Spleen (tissue), 7 donors: ENCODE data around the genes NCK1, PRR23C and RBP1.

GRCh38 chr3:136434796-136435183, 184.7 kb downstream of the PCCB start:
- PRO-cap, 4 experiments, result no peak in any of the 4 experiments
- RAMPAGE, long total RNA, 4 experiments, result no peak in any of the 4 experiments

DNA sequence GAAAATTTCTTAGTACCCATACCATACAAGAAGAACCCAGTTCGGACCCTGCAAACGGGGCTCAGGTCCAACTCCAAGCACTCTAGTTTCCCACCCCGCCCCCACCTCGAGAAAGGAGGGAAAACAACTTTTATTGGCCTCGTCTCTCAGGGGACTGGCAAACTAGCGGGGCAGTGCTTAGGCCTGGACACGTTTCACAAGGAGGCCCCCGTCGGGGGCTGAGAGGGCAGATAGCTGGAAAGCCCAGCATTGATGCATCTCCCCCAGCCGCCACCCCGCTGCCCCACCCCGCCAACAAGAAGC, 903 bp downstream of the STAG1 start:
- PRO-cap, 4 experiments, result peak in 4 of 4 experiments; most common plus-strand start position 199 of the sequence (in 3); most common minus-strand start position 220 of the sequence (in 2)
- RAMPAGE, long total RNA, 4 experiments, result no peak in any of the 4 experiments

DNA sequence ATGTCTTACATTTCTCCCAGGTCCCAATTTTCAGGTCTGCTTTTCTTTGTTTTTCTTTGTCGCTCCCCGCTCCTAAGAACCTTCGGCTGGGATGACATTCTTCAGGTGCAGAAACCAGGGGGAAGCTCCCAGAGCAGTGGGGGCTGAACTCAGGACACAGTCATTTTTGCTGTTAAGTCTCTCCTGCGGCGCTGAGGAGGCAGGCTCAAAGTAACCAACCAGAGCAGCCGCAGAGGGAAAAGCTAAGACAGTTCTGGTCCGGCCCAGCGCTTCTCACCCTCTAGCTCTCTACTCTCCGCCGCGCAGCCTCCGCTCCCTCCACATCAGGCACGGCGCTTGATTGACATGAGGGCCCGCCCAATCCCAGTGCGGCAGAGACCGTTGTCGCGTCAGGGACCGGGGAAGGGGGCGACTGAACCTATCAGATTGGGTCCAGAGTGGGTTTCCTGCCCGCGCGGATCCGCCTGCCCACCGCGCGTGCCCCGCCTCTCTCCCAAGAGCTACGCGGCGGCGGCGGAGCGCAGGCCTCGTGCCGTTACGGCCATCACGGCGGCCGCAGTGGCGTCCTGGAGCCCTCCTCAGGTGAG, at the start of gene NCK1:
TSS of gene NCK1 (plus strand) at position 471 of the 587 bp plus-strand sequence.
- PRO-cap, 4 experiments, result peak in 4 of 4 experiments; most common plus-strand start position 471 of the sequence (in 3); most common minus-strand start position 282 of the sequence (in 4)
- RAMPAGE, long total RNA, 4 experiments, result start-site peak on the plus strand in 3 of 4 experiments, centred at positions 506 to 513 of the sequence, 227 to 351 reads per replicate; start-site peak on the minus strand in 4 of 4 experiments, centred at positions 279 to 317 of the sequence, 8 to 48 reads per replicate

DNA sequence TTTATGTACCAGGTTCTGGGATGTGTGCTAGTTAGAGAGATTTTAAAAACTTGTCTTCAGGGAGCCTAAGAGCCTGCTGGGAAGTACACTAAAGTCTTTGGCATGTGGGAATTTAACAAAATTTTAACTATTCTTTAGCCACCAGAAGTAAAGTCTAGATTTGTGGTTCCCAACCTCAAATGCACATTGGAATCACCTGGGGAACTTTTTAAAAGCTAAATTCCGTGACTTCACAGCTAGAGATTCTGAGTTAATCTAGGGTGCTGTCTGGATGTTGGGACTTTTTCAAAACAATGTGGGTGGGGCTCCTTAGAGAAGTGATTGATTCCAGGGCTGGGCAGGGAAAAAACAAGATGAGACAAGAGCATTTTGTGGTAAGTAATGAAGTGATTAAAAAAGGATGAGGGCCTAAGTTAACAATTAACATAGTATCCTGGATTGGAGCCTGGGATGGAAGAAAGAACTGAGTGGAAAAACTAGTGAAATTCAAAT, 3.5 kb downstream of the IL20RB start:
- PRO-cap, 4 experiments, result no peak in any of the 4 experiments
- RAMPAGE, long total RNA, 4 experiments, result no peak in any of the 4 experiments

GRCh38 chr3:136969425-136969907, 11.7 kb downstream of the IL20RB start:
- PRO-cap, 4 experiments, result no peak in any of the 4 experiments
- RAMPAGE, long total RNA, 4 experiments, result no peak in any of the 4 experiments

GRCh38 chr3:136994798-136995470, 37.2 kb downstream of the IL20RB start:
- PRO-cap, 4 experiments, result peak in 2 of 4 experiments; most common plus-strand start chr3:136995187 (in 1); most common minus-strand start chr3:136994881 (in 1)
- RAMPAGE, long total RNA, 4 experiments, result no peak in any of the 4 experiments

- PRO-cap, 4 experiments, result no peak in any of the 4 experiments
- RAMPAGE, long total RNA, 4 experiments, result no peak in any of the 4 experiments
These were observed 9.3 kb downstream of the CLDN18 start for GRCh38 chr3:138019142-138019811.

- PRO-cap, 4 experiments, result no peak in any of the 4 experiments
- RAMPAGE, long total RNA, 4 experiments, result no peak in any of the 4 experiments
These were observed 68.0 kb downstream of the NME9 start for GRCh38 chr3:138261473-138262259.

DNA sequence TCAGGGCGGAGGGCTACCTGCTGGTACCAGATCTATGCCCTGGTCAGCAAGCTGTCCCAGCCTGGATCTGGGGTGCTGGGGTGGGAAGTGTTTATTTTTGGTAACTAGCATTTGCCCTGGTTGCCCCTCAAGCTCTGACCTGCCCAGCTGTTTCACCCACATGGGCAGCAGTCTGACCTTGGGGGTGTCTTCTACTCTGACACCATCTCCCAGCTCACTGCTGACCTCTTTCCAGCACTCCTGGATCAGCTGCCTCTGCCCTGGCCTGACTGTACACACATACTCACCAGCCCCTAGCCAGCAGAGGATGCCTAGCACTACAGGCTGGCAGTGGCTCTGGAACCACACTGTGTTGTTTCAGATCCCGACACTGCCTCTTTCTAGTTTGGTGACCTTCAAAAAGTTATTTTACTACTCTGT, 16.3 kb downstream of the MRAS start:
- PRO-cap, 4 experiments, result no peak in any of the 4 experiments
- RAMPAGE, long total RNA, 4 experiments, result no peak in any of the 4 experiments

GRCh38 chr3:138435343-138436304, 1.2 kb downstream of the ESYT3 start:
- PRO-cap, 4 experiments, result no peak in any of the 4 experiments
- RAMPAGE, long total RNA, 4 experiments, result no peak in any of the 4 experiments

DNA sequence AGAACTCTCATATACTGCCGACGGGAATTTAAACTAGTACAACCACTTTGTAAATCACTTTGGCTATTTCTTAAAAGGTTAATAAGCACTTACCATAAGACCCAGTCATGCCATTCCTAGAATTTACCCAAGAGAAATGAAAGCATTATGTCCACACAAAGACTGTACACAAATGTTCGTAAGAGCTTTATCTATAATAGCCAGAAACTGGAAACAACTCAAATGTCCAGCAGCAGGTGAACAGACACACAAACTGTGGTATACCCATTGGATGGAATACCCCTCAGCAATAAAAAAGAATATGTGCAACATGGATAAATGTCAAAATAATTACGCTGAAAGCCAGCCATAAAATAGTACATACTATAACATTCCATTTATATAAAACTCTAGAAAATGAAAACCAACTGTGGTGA, 5.4 kb downstream of the CEP70 start:
- PRO-cap, 4 experiments, result no peak in any of the 4 experiments
- RAMPAGE, long total RNA, 4 experiments, result no peak in any of the 4 experiments

DNA sequence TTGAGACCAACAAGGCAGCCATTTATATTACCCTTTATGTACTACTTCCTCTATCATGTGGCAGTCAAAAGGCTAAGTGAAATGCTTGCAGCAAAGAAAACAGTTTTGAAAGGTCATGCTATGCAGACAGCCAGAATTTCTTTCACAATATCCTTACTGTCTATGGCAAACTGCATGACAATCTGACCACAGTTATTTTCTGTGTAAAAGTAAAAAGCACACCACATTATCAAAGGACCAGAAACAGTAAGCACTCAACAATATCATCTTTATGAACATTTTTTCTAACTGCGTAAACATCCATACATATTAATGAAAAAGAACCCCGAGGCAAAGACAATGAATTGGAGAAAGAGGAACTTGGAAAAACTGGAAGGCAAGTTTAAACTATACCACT, 47.9 kb downstream of the PIK3CB start:
- PRO-cap, 4 experiments, result peak in 1 of 4 experiments; most common plus-strand start position 102 of the sequence (in 1)
- RAMPAGE, long total RNA, 4 experiments, result no peak in any of the 4 experiments

DNA sequence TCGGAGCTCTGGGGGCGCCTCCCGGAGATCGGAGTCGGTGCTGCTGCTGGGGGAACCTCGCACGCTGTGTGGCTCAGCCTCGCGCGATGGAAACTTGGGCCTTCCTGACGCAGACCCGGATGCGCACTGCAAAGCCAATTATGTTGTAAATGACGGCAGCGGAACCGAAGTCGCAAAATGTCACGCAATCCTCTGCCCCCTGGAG, at the start of gene PRR23C:
TSS of gene PRR23C (minus strand) at position 145 of the 205 bp plus-strand sequence.
- PRO-cap, 4 experiments, result no peak in any of the 4 experiments
- RAMPAGE, long total RNA, 4 experiments, result no peak in any of the 4 experiments

DNA sequence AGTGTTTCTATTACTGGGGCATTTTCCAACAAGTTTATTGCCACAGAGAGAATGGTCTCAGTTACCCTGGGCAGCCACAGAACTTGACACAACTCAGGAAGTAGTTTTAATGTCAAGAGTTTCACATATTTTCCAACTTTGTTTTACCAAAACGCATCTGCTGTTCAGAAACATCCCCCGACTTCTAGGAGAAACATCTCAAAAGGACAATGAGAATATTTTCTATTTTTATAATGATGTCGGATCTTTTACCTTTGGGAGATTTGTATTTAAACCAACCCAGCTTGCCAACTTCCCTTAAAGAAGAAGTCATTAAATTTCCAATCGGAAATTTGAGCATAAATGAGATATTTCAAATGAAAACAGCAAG, 107.4 kb upstream of the MRPS22 start:
- PRO-cap, 4 experiments, result no peak in any of the 4 experiments
- RAMPAGE, long total RNA, 4 experiments, result no peak in any of the 4 experiments

- PRO-cap, 4 experiments, result no peak in any of the 4 experiments
- RAMPAGE, long total RNA, 4 experiments, result no peak in any of the 4 experiments
These were observed 51.0 kb upstream of the MRPS22 start for GRCh38 chr3:139292673-139293363.

DNA sequence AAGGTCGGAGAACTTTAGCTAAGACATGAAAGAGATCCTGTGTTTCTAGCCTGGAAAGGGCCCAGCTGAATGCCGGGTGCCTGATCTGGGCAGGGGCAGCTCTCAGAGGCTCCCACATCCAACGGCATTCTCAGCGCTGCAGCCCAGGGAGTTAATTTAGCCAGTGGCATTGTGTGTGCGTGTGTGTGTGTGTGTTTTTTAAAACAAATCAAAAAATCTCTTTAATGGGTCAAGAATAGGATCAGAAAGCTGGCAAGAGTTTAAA, 6.5 kb downstream of the RBP1 start:
- PRO-cap, 4 experiments, result no peak in any of the 4 experiments
- RAMPAGE, long total RNA, 4 experiments, result no peak in any of the 4 experiments

GRCh38 chr3:139539231-139540045, at the start of gene RBP1:
Gene RBP1 (minus strand): TSS chr3:139539742.
- PRO-cap, 4 experiments, result peak in 4 of 4 experiments; most common plus-strand start chr3:139539837 (in 4); most common minus-strand start chr3:139539719 (in 3)
- RAMPAGE, long total RNA, 4 experiments, result start-site peak on the minus strand in 4 of 4 experiments, at chr3:139539530-139539748 at its widest, 18 to 120 reads per replicate

- PRO-cap, 4 experiments, result no peak in any of the 4 experiments
- RAMPAGE, long total RNA, 4 experiments, result no peak in any of the 4 experiments
These were observed 96.6 kb upstream of the NMNAT3 start for GRCh38 chr3:139774461-139774759.

GRCh38 chr3:141052332-141053129, 1.4 kb downstream of the SPSB4 start:
- PRO-cap, 4 experiments, result peak in 2 of 4 experiments; most common plus-strand start chr3:141052951 (in 1); most common minus-strand start chr3:141052896 (in 1)
- RAMPAGE, long total RNA, 4 experiments, result no peak in any of the 4 experiments

- PRO-cap, 4 experiments, result no peak in any of the 4 experiments
- RAMPAGE, long total RNA, 4 experiments, result no peak in any of the 4 experiments
These were observed 65.6 kb downstream of the SPSB4 start for GRCh38 chr3:141116689-141117198.